Sciatic nerve (tissue), 1 donor: ENCODE data around the genes SAP30, ADAM29 and WWC2.

DNA sequence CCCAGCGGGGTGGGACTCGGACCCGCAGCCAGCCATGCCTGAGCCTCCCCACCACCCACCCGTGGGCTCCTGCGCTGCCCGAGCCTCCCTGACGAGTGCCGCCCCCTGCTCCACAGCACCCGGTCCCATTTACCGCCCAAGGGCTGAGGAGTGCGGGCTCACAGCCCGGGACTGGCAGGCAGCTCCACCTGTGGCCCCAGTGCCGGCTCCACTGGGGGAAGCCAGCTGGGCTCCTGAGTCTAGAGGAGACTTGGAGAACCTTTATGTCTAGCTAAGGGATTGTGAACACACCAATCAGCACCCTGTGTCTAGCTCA lies 1.7 kb upstream of the AADAT start:
- PRO-cap: no peak

- PRO-cap: no peak
Measured at GRCh38 chr4:171298848-171299300, 514.3 kb upstream of the GALNTL6 start.

DNA sequence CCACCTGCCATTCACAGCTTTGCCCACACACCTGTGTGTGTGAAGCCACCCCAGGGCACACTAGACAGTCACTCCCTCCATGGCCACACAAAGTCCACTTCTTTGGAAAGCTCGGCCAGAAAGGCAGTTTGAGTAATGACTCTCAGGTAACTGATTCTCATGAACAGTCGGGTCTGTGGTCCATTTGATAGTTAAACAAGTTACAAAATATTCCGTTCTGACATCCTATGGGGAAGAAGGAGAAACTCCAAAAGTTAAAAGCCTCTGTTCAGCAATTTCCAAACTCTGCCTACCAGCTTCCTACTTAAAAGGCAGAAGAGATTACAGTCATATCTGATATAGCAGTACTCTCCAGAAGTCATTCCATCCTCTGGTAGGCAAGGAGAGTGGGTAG lies 205.0 kb upstream of the GALNT7 start:
- PRO-cap: no peak

DNA sequence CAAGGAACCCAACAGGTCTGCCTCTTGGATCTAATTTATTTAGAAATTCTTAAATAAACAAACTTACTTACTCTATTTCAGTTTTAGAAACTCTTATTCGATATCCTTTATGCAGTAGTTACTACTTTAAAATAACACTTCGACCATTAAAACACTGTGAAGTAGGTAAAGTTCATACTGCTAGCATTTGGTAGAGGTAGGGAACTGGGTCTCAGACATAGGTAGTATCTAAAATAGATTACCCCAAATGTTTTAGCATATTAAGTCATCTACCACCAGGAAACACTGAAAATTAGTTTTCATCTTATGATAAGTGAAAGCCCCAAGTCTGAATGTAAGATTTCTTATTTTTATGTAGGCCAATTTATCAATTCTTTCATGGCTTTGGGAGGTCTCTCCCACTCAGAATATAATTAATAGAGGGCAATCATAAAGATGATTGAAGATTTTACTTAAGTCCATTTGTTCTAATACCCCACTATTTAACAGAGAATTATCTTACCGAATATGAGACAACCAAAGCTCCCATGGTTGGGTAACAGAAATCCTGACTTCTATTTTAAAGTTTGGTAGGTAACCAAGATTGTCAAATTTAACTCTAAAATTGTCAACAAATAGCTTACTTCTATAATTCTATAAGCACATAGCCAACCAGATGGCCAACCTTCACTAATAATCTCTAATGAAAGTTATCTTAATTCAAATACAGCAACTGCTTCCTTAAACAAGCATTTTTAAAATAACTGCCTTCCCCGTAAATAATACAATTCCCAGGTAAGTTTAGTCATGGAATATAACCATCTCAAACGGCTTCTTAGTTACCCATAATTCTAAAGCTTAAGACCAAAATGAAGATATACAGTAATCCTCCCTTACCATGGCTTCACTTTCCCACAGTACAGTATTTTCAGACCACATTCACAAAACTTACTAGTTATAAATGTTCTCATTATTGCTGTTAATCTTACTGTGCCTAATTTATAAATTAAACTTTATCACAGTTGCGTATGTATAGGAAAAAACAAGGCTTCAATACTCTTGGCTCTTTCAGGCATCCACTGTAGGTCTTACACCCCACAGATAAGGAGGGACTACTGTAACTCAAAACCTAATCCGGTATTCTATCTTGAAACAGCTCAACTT lies 4.0 kb downstream of the HMGB2 start:
- PRO-cap: no peak

DNA sequence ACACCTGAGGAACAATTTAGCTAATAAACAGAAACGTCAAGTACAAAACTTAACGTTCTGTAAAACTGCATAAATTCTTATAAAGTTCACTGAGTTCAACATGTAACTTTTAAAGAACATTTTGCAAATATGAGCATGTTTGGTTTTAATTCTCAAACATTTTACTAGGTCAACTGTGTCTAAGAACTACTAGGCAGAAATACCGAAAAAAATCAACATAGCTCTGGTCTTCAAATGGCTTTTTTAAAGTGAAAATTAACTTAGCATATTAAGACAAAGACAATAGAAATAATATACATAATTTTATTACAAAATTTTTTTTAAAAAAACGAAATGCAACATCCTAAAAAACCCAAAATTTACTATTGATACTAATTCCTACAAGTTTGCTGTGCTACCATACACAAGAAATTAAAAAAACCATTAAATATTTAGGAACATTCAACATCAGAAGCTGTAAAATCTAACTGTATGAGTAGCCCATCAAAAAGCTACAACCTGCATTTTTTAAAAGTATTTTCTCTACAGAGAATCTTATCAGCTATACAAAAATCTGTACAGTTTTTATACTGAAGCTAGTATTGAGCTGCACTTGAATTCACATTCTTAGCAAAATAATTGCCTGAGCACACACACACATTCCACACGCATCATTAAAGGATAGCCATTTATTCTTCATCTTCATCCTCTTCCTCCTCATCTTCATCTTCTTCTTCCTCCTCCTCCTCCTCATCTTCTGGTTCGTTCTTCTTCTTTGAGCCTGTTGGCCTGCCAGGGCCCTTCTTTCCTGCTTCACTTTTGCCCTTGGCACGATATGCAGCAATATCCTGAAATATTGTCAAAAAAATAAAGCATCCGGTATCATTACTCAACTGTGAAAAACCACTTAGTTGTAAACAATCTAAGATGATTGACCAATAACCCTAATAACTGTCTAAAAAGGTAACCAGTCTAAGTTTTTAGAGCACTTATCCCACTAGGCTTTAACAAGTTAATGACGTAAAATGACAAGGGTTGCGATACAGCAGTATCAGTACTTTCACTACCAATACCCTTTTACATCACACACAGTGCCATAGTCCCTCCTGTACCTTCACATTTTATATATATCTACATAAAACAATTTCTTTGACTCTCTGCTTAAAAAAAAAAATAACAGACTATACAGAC lies 2.4 kb downstream of the HMGB2 start:
- PRO-cap: no peak

GRCh38 chr4:173370773-173371728 lies at the start of gene SAP30:
TSS of gene SAP30 (plus strand) at chr4:173370954.
- PRO-cap: bidirectional peak, plus-strand start at chr4:173370954, minus-strand start at chr4:173370695; bidirectional peak, plus-strand start at chr4:173371607, minus-strand start at chr4:173371463

DNA sequence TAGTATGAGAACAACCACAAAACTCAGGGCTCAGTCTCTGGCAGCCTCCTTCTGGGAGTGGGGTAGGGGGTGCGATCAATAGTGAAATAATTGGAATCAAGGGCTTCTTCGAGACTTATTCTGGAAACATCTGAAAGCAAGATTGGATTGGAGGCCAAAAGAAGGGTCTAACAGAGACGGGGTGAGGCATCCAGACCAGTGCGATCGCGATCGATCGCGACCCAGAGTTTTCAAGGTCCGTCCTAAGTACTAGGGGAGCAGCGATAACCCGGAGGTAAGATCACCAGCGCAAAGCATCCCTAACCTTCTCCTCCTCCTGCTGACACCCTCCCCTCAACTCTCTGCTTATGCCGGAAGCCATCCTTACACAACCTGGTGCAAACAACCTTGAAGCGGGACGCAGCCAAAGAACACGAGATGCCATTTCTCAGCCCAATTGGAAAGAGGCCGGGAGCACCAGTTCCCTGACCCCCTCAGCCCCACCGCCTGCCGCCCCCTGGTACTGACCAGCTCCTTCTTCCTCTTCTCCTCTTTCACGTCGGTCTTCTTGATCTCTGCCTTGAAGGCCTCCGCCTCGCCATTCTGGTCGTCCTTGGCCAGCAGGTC lies 1.7 kb downstream of the HAND2 start:
- PRO-cap: no peak

DNA sequence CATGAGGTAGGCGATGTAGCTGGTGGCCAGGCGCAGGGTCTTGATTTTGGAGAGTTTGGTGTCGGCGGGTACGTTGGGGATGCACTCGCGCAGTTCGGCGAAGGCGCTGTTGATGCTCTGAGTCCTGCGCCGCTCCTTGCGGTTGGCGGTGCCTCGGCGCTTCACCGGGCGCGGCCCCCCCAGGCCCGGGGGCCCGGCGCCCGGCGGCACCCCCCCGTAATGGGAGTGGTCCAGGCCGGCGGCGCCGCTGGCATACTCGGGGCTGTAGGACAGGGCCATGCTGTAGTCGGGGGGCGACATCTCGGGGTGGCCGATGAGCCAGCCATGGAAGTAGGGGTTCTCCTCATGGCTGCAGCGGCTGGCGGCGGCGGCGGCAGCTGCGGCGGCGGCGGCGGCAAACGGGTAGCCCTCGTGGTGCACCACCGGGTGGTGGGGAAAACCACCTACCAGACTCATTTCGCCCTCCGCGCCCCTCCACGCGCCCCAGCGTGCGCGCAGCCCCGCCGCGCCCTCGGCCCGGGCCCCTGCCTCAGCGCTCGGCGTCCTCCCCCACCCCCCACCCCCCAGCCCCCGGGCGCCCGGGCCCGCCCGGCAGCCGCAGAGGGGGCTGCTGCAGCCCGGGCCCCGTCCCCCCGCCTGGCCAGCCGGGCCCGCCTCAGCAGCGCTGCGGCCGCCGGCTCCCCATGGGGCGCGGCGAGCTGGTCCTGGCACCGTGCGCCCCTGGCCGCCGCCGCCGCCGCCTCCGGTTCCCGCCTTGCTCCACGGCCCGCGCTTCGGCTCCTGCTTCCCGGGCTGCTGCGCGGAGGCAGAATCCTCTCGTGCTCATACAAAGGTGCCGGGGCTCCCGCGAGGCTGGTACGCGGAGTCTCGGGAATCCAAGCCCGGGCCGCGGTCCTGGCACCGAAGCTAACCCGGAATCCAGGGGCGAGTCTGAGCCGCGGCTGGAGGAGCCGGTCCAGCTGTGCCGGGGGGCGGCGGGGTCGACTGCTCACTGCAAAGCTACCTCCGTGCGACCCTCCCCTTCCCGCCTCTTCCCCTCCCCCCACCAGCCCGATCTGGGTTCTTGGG lies 861 bp downstream of the HAND2 start:
- PRO-cap: no peak

- PRO-cap: no peak
Measured at GRCh38 chr4:174918141-174918712, at the start of gene ADAM29. TSS of gene ADAM29 (plus strand) at chr4:174918358.

DNA sequence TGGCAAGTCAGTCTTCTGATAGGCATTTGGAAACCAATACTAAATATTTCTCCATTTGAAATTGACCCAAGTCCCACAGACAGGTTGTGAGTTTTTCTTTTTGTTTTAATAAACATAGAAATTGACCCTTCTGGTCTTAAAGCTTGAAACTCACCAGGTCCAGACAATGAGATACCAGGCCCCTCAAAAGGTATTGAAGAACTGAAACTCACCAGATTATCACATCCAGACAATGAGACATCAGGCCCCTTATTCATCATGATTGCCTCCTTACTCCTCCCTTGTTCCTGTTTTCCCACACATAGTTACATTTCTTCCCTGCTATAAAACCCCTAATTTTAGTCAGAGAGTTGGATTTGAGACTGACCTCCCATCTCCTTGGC lies 91.1 kb upstream of the AGA start:
- PRO-cap: no peak

- PRO-cap: no peak
Measured at GRCh38 chr4:178322880-178323222, 880.6 kb upstream of the AGA start.

DNA sequence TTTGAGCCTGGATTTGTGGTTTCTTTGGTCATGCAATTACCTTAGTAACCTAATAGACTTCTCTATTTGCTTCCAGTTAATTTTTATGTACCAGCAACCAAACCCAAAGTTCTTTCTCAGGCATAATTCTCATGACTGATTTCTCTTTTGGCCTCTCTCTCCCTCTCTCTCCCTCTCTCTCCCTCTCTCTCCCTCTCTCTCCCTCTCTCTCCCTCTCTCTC lies 1420.0 kb upstream of the TENM3 start:
- PRO-cap: no peak

DNA sequence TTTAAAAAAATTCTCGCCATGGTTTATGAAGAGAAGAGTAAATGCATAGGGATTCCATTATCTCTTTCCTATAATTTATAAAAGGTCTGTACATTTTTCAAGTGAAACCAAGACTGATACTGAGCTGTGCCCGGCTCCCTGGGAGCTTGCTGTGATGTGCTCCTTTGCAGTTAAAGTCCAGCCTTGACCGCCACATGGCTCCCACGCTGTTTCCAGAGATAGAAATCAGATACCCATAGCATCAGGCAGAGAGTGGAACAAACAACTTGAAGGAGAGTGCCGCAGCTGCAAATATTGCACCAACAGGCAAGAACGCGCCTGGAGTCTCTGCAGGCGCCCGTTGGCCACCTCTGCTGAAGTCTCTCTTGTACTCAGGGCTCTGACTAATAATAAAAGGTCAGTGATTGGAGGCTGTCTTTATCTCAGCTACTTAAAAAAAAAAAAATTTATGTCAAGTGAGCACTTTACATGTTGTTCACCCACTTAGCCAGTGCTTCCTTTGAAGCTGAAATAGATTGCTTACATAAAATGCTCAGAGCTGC lies 31.0 kb upstream of the TENM3 start:
- PRO-cap: no peak

DNA sequence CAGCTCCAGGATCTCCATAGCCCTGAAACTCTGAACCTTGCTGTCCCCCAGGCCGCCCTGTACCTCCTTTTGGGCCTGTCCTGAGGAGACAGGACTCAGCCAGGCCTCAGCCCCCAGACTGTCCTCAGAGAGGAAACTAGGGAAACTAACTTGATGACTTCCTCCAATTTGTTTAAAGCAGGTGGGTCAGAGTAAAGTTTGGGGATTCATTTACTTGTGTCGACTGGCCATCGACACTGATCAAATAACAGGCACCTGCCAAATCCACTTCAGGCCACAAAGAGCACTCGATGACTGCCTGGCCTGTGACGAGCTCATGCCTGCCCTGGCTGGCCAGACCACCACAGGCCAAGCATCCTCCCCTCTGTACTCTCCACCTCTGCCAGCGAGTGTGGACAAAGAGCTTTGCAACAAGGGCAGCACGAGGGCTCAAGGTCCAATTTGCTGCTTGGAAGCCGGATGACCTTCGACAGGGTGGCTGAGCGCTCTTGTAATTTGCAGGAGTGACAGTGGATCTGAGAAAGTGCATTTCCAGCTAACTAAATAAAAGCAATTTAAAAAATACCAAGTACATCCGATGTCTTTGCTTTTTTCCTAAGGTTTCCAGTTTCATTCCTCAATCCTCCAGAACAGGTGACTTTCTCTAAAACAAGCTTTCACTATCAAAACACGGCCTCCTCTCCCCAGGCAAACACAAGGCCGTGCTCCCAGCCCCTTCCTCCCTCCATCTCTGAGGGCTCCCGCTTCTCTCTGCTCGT lies 19.1 kb downstream of the DCTD start:
- PRO-cap: no peak

GRCh38 chr4:183037321-183037941 lies 61.6 kb upstream of the WWC2 start:
- PRO-cap: no peak

DNA sequence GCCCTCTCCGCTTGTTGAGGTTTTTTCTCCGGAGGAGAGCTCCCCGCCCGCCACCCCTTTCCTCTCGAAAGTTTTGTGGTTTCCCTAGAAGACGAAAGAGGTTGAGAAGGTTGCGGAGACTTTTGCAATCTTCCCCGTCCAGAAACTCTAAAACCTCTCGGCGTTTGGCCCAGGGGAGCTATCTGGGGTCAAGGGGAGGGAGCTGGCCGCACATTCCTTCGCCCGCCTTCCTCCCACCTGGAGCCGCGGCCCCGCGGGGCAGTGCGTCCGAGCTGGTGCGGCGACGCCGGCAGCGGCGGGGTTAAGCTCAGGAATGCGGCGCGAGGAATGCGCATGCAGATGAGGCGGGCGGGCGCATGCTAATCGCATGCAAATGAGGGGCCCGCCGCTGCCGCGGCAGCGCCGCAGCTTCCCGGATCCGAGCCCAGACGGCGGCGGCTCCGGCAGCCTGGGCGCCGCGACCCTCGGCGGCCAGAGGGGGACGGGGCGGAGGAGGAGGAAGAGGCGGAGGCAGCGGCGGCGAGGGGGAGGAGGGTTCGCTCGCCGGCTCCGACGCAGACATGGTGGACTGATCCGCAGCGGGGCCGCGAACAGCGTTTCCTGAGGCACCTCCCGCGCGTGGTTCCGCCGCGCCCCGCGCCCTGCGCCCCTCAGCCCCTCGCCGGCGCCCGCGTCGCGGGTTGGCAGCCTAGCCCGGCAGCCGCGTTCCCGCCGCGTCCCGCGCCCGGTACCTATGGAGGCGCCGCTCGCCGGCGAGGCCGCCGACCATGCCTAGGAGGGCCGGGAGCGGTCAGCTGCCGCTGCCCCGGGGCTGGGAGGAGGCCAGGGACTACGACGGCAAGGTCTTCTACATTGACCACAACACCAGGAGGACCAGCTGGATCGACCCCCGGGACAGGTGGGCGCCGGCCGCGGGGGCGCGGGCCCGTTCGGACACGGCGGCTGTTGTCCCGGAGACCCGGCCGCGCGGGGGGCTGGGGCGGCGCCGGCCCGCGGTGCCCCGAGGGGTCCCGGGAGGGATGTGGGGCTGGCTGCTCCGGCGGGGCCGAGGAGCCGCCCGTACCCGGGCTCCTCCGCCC lies at the start of gene WWC2:
Gene WWC2 (plus strand): TSS at position 533 of the 1,079 bp plus-strand sequence.
- PRO-cap: bidirectional peak, plus-strand start at position 427 of the sequence, minus-strand start at position 63 of the sequence

- PRO-cap: no peak
Measured at GRCh38 chr4:183253284-183254187, 66.5 kb downstream of the CLDN22 start.

GRCh38 chr4:183398171-183399137 lies 46.0 kb upstream of the CDKN2AIP start:
- PRO-cap: unidirectional peak, plus-strand start at chr4:183398343; unidirectional peak, plus-strand start at chr4:183398462; unidirectional peak, minus-strand start at chr4:183398824

DNA sequence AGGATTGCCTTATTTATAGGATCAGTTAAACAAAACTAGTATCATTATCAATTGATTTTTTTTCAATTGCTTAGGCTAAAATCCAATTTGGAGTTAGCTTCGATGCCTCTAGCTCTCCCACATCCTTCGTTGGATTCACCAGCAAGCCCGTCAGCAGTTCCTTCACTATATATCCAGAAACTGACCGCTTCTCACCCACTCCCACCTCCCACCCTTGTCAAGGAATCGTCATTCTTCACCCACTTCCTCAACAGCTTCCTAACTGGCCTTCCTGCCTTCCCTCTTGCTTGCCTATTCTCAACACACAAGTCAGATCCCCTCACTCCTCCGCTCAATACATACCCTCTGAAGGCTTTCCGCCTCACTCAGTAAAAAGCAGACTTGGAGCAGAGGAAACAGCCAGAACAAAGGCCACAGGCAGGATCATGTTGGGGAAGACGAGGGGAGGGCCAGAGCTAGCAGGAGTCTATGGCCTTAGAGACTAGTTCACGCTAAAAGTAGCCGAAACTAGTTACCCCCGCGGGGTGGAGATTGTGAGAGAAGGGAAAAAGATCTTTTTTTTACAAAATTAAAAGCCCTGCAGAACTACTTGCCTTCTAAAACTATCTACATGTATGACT lies 23.7 kb downstream of the RWDD4 start:
- PRO-cap: no peak

DNA sequence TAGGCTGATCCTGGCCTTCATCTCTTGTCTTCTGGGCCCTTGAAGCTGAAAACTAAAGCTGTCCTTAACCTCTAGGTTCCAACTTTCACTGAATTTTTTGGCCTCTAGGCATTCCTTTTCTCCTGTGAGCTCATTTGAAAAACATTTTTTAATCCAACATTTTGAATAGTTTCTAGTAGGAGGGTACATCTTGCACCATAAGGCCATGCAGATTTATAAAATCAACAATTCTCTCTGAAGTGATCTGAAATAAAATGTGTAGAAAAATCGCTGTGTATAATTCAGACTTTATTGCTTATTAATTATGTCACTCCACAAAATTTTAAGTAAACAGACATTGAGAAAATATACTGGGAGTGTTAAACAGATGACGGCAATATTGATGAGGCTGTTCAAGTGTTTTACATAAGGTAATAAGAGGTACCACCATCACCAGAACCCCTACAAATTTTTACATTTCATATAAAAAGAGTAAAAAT lies 19.6 kb downstream of the RWDD4 start:
- PRO-cap: no peak